ENCODE data around the genes MYL6, RBMS2, PRIM1 and TAC3.

- PRO-cap, result no peak
Measured at GRCh38 chr12:56143602-56144849, 8.4 kb upstream of the MYL6B start.

DNA sequence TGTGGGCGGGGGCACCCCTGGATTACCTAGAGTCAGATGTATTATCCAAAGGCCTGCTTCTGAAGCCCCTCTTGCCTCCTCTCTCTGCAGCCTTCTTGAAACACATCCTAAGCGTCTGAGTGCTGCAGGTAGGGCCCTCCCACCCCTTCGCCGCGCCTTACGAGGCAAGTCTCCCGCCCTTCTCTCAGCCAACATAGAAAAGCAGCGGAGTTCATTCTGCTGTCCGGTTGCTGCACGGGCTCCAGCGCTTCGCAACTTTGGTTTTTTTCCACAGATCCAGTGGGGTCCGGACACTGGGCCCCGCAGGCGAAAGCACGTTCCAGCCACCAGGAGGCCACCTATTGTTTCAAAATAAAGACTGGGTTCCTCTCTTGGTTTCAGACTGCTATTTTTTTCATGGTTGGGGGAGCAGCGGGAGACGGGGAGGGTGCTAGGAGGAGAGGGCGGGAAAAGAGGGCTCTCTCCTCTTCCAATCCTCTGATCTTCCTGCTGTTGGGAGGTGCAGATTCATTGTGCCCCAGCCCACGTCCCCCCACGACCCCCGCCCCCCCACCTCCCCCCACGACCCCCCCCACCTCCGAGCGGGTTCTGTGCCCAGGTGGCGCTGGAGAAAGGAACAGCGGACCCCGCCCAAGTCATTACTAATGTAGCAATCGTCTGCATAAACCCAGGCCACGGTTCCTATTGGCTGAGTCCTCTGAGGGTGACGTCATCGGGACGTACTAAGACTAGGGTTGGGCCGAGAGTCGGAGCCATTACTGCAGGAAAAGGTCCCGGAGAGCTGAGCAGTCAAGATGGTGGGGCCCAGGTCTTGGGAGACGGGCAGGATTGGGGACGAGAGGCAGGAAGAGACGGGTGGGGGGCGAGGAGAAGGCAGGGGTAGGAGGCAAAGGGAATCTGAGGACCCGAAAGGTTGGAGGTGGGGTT is at the start of gene MYL6:
Gene MYL6 (plus strand): TSS at position 752 of the 927 bp plus-strand sequence.
- PRO-cap, result bidirectional peak, plus-strand start at position 214 of the sequence, minus-strand start outside the sequence; bidirectional peak, plus-strand start at position 755 of the sequence, minus-strand start at position 637 of the sequence

DNA sequence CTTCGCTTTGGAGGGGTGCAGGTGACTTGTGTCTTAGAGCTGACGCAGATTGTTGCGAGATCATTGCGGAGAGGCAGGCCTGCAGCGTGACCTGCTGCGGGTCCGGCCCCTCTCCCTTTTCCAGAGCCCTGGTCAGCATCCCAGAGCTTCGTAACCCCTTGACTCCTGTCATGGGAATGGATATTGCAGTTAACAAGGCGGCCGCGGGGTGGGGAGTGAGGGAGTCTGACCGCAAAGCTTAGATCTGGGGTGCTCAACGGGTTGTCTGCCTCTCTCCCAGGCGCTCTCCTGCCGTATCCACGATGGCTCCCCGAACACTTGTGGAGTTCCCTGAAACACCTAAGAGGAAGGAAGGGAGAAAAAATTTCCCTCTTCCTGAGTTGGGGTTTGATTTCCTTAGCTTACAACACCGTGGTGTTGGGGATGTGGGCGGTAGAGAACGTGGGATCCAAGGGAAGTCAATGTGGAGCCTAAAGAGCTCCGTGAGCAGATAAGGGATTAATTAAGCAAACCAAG is 515 bp upstream of the RNF41 start:
- PRO-cap, result no peak

GRCh38 chr12:56230267-56231349 is 757 bp downstream of the SLC39A5 start:
- PRO-cap, result no peak

GRCh38 chr12:56243879-56244367 is 14.1 kb downstream of the SLC39A5 start:
- PRO-cap, result no peak

DNA sequence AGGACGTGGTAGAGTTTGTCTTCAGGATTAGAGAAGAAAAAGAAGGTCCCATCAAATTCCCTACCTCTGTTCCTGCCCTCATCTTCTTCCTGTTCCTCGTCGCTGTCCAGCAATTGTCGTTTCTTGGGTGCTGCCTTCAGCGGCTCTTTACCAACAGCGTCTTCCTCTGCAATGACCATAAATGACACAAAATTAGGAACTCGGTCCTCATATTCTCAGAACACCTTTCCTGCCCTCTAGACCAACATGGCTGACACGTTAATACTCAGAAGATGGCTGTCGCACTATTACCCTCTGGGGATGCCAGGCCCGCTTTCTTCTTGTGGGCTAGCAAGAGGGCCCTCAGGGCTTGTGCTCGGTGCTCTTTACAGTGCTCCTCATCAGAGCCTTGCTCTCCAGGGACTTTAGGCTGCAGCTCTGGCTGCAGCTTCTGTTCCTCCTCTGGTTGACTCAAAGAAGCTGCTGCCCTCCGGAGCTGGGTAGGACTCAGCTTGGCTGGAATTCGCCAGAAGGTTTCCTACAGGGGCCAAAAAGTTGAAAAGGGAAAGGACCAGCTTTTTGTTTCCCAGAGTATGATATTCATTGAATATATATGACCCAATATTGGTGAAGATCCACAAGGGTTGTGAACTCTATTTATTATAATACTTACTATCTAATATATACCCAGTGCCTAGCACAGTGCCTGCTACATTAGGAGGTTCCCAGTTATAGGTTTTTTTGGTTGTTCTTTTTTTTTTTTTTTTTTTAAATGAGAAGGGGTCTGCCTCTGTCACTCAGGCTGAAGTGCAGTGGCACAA is 31.2 kb downstream of the TIMELESS start:
- PRO-cap, result no peak

DNA sequence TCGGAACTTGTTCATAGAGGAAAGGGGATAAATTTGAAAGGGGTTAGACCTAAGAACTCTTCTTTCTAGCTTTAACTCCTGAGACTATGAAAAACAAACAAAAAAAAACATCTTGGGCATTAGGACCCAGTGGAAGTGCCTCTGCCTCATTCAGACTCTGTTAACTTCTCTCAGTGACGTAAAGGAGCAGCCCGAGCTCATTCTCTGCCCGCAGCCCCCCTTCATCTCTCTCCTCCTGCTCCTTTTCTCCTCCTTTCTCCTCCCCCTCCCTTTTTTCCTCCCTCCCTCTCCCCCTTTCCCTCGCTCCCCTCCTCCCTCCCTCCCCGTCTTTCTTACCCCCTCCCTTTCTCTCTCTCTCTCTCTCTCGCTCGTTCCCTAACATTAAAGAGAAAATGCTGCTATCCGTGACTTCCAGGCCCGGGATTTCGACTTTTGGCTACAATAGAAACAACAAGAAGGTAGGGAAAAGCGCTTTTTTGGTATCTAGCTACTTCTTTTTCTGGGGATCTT is at the start of gene RBMS2:
Gene RBMS2 (plus strand): TSS at position 189 of the 510 bp plus-strand sequence.
- PRO-cap, result bidirectional peak, plus-strand start at position 200 of the sequence, minus-strand start at position 172 of the sequence

DNA sequence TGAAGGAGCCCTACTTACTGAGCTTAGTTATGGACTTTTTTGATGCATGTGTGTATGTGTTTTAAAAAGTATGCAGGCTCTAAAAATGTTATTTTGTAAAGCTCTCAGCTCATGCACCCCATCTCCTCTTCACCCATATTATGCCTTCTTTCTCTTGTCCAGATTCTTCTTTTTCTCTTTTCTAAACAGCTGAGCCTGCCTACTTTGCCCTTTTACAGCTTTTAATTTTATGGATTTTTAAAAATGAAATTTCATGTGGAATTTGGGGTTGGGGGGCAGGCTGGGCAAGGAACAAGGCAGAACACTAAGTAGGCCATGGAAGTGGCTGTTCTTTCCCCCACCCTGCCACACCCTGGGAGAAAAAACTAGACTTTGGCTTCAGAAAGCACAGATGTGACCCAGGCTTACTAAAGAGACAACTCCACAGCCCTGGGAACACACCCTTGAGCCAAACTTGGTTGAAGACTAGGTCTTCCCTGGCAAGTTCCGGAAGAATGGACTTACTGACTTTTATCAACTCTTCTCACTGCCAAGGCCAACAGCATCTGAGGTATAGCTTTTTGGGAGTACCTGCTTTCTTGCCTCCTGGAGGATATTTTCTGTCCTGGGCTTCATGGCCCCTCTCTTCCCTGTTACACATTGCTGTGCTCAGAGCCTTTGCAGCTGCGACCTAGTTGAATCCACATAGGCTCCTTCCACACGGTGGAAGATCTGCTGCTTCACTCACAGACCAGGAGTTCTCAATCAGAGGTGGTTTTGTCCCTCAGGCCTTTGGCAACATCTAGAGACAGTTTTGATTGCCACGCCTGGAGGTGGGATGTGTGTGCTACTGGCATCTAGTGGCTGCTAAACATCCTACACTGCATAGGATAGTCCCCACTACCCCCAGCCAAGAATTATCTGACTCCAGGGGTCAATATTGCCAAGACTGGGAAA is 40.3 kb downstream of the BAZ2A start:
- PRO-cap, result no peak

GRCh38 chr12:56628549-56629454 is 1.3 kb downstream of the BAZ2A start:
- PRO-cap, result bidirectional peak, plus-strand start at chr12:56629188, minus-strand start at chr12:56629194

DNA sequence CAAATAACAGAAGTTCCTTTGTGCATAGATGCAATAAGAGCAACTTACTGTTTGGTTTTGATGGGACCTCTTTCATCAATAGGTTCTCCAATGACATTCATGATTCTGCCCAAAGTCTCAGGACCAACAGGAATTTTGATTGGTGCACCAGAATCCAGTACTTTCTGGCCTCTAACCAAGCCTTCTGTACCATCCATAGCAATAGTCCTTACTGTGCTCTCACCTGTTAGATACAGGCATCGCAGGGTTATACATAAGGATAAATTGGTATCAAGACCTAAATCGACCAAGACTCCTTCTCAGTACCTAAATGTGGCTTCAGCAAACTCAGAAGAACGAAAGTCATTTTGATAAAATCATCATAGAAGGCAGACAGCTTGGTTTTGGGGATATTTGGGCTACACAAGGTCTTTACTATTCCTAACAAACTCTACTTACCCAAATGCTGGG is 1.0 kb downstream of the ATP5F1B start:
- PRO-cap, result no peak

GRCh38 chr12:56751725-56752628 is at the start of gene PRIM1:
TSS of gene PRIM1 (minus strand) at chr12:56752323.
- PRO-cap, result no peak

DNA sequence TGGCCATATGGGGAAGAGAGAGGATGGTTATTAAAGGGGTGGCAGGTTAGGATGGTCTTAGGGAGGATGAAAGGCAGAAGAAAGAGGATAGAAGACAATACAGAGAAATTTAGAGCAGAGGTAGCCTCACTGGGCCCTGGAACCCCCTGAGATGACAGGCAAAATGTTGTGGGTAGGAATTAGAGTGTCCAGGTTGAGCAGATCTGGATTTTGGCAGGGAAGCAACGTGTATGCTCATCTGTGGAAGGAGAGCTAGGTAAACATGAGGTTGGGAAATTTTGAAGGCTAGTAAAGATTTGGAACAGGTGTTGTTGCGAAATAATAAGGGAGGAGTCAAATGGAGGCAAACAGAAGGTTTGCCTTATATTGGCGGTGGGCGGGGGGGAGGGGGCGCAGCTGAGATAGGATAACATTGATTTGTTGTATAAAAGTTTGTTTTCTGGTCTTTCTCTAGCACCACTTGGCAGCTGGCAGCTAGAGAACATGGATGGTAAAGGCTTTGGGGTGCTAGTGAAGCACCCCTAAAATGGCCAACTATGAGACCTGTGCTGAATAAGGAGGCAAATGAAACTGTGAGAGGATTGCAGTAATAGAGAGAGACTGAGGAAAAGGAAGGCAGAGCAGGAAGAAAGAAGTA is 5.4 kb downstream of the HSD17B6 start:
- PRO-cap, result no peak

DNA sequence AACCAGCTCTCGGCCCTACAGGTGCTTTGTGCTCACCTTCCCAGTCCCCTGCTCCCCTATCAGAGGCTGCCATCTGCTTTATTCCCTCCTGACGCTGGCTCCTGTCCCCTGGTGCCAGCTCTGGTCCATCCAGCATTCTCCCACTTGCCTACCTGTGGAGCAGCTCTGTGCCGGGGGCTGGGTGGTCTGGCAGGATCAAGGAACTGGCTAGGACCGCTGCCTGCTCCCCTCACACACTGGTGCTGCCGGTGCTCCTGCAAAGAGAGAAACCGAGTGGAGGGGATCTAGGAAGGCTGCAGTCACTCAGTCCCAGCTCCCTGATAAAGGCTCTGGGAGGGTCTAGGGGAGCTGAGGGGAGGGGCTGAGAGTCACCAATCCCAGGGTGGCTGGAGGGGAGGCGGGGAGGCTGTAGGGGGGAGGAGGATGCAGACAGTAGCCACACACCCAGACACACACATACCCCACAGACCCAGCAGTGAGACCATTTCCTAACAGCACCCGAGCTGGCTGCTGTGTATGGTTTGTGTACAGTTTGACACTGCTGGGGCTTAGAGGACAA is at the start of gene TAC3:
Gene TAC3 (minus strand): TSS at position 295 of the 559 bp plus-strand sequence.
- PRO-cap, result no peak

GRCh38 chr12:57095331-57095581 is 6.3 kb downstream of the NAB2 start:
- PRO-cap, result no peak

GRCh38 chr12:57138407-57138701 is 10.1 kb downstream of the LRP1 start:
- PRO-cap, result no peak

- PRO-cap, result no peak
Measured at GRCh38 chr12:57169389-57169860, 41.1 kb downstream of the LRP1 start.

- PRO-cap, result no peak
Measured at GRCh38 chr12:57185452-57186062, 31.0 kb upstream of the NXPH4 start.

- PRO-cap, result no peak
Measured at GRCh38 chr12:57213323-57213739, 3.3 kb upstream of the NXPH4 start.

DNA sequence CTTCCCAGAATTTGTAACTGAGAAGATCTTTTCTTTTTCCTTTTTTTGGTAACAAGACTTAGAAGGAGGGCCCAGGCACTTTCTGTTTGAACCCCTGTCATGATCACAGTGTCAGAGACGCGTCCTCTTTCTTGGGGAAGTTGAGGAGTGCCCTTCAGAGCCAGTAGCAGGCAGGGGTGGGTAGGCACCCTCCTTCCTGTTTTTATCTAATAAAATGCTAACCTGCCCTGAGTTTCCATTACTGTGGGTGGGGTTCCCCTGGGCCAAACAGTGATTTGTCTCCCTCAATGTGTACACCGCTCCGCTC is 2.5 kb downstream of the NDUFA4L2 start:
- PRO-cap, result no peak

DNA sequence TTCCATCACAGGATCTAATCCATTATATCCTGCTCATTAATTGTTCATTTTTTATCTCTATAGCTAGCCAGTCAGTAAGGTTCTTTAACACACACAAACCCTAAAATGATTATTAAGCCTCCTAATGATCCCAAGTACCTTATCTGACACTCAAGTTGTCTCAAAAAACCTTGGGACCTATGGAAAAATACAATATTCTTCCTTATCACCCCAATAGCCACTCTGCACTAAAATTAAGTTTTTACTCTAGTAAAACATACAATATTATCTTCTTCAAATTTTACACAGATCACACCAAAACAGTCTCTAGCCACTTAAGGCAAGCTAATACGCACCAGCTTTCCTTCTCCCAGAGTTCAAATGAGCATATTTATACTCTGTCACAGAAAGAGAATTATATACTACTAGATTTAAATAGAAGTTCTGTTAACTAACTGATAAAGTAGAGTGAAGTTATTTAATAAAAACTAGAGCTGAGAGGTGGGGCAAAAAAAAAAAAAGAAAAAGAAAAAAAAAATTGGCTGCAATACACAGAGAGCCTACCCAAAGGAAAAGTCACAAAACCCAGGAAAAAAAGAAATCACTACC is 21.7 kb downstream of the R3HDM2 start:
- PRO-cap, result no peak